Renal cortical epithelial cell (primary cell): Measurements from ENCODE around the genes RAB5IF and GHRH.

- RRBS, result no CpG with 5 or more reads among the region's 25 CpGs
Observed at GRCh38 chr20:36270944-36271945, 34.9 kb upstream of the DLGAP4 start.

DNA sequence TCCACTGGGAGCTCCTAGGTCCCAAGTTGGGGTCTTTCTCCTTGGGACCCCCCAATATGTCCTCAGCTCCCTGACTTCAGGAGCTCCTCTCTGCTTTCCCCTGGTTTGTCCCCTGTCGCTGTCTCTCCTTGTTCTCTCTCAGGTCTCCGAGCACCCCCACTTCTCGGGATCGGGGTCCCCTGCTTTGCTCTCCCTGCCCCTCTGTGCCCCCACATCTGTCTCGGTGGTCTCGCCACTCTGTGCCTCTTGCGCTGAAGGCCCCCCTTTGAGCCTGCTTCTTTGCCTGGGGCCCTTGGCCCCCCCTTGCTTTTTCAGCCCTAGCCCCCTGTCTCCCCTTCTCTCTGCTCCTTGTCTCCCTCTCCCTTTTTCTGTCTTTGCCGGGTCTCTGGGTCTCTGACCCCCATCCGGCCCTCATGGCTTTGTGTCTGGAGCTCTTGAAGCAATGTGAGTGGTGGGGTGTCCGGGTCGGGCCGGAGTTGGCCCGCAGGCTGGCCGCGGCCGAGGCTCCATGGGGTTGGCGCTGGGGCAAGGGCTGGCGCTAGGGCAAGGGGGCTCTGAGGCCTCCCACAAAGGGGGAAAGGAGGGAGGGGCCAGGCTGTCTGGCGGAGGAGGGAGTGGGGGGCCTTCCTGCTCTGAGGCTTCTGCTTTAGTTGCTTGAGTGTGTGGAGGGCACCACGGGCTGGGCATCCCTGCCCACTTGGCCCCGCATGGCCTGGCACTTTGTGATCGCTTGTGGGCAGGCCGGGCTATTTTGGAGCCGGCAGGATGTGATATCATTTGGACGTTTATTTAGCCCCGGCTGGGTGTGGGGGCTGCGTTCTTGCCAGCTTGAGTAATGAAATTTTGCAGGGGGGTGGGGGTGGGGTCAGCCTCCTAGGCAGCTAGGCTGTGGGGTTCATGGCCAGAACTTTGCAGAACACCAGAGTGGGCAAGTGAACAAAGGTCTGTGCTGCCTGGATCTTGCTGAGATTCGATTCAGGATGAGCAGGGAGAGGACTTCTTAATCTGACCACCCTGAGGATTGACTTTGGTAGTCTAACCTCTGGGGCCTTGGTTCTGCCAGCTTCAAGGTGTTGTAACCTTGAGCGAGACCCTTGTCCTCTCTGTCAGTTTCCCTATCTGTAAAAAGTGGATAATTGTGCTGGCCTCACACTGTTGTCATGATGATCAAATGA, 78.8 kb upstream of the MYL9 start:
- RRBS, result 3% methylated on average over 2 of the region's 29 CpGs

GRCh38 chr20:36472822-36473335, 68.4 kb upstream of the MYL9 start:
- RRBS, result no CpG with 5 or more reads among the region's 6 CpGs

GRCh38 chr20:36571512-36572066, 1.8 kb upstream of the TGIF2 start:
- RRBS, result no CpG with 5 or more reads among the region's 12 CpGs

DNA sequence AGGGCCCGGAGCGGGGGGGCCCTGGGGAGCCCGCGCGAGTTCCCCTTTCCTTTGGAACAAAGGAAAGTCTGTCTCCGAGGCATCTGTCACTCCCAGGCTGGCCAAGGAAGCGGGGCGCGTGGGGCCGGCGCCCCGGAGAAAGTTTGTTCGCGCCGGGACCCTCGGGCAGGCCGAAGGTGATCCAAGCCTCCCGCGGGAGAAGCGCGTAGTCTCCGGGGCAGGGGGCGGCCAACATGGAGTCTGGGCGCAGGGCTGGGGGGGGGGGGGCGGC, 724 bp downstream of the TGIF2 start:
- RRBS, result 1% methylated on average over 9 of the region's 25 CpGs

- RRBS, result 2% methylated on average over 21 of the region's 107 CpGs
Observed at GRCh38 chr20:36605344-36606447, at the start of gene RAB5IF. Gene RAB5IF, plus strand, starts transcription at chr20:36605779.

DNA sequence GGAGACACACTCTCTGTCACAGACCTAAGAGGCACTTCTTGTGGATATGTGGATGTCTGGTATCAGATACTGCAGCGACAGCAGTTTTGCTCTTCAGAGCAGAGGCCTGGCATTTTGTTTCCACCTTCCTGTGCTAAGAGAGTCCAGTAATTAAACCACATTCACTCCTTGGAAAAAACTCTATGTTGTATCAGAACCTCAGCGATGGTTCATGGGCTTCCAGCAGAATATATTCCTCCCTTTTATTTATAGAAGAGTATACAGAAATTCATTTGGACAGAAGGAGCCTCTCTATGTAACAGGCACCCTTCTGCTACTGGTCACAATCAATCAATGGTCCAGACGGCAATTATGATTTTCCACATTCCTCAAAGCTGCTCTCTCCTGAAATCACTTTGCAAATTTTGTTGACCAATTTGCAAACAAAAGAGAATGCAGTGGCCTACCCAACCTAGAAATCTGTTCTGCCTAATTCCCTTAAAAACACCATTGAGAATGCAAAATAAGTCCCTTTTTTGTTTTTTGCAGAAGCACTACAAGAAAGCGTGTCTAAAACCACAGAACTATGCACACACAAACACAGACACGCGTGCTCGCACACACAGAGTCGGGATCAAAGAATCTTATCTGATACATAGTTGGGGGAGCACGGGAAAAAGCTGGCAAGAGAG, 6.7 kb upstream of the SLA2 start:
- RRBS, result no CpG with 5 or more reads among the region's 9 CpGs

- RRBS, result no CpG with 5 or more reads among the region's 5 CpGs
Observed at GRCh38 chr20:36819523-36820115, 43.7 kb downstream of the SOGA1 start.

DNA sequence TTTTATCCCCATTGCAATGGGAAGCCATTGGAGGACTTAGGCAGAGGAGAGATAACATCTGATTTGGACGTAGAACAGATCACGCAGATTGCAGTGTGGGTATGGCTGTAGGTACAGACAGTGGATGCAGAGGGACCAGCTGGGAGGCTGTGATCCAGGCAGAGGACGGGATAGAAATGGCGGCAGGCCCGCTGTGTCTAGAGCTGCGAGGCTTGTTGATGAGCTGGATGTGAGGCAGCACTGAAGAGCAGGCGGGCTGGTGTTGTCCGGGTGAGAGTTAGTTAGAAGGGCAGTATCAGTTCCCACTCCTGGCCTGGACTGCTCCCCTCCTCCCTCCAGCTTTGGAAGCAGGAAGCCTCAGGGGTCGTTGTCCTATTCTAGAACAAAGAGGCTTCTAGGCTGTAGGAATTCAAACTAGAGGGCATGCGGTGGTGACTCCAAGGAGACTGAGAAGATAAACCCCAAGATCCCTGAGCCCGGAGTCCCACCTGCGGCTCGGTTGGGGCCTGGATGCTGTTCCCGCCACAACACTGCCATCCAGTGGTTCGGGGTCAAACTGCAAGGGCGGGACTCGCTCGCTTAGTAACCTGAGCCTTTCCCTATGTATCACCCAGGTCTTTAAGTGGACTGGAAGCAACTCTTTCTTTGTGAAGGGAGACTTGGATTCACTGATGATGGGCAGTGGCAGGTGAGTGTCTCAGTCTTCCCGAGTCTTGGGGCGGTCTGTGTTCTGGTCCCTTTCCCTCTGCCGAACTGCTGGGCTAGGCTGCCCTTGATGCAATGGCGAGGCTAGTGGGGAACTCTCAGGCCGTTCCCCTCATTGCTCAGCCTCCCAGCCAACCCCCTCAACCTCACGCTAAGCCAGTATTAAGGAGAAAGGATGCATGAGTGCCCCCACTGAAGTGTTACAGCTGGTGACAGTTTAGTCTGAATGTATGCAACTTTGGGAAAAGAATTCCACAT, 11.2 kb downstream of the TLDC2 start:
- RRBS, result no CpG with 5 or more reads among the region's 24 CpGs

DNA sequence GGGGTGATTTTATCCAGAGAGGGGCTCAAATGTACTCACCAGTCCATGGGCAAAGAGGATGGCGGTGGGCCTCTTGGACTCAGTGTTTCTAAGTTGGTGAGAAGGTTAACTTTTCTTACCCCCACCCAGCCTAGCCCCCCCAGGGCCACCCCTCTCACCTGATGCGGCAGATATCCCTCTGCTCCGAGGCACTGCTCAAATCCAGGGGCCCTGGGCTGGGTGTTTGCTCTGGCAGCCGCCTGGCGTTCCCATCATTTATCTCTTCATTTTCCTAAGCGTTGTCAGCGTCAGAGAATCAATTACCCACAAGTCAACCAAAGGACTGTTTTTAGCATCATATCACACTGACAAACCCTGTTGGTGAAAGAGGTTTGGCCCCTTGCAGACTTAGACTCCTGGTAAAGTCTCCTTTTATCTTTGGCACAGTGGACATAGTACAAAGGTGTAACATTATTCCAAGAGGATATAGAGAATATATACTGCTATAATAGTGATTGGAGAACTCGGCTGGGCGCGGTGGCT, at the start of gene GHRH:
TSS of gene GHRH (minus strand) at position 230 of the 522 bp plus-strand sequence.
- RRBS, result no CpG with 5 or more reads among the region's 10 CpGs

DNA sequence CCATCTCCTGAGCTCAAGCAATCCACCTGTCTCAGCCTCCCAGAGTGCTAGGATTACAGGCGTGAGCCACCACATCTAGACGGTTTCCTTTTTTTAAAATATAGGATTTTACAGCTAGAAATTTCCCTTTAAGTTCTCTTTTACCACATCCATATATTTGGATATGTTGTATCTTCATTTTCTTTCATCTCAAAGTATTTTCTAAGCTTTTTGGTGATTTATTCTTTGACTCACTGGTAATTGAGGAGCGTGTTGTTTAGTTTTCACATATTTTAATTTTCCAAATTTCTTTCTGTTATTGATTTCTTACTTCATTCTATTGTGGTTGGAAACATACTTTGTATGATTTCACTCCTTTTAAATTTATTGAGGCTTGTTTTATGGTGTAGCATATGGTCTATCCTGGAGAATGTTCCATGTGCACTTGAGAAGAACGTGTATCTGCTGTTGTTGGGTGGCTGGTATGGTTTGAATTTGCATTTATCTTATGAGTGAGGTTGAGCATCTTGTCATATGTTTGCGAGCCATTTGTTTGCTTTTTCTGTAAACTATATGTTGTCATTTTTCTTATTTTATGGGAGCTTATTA, 26.4 kb downstream of the SRC start:
- RRBS, result no CpG with 5 or more reads among the region's 5 CpGs

- RRBS, result no CpG with 5 or more reads among the region's 5 CpGs
Observed at GRCh38 chr20:37436854-37437324, 84.2 kb upstream of the NNAT start.

DNA sequence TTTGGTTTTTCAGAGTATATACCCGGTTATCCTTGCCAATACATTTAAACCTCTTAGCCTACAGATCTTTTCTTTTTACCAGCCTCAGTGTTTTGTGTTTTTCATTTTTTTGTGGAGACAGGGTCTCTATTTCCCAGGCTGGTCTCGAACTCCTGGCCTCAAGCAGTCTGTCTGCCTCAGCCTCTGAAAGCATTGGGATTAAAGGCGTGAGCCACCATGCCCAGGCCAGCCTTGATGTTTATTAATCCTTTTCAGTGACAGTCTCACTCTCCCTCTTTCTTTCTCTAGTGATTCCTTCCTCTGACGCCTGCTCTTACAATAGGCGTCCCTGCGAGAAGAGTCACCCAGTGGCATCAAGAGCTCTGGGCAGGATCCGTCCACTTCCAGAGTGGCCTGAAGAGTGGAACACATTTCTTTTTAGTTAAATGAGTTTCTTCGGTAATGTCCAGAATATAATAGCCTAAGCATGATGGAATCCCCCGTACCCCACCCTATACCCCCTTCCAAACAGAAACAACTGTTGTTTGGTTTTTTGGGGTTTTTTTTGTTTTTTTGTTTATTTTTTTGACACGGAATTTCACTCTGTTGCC, 53.0 kb downstream of the RPRD1B start:
- RRBS, result no CpG with 5 or more reads among the region's 10 CpGs

DNA sequence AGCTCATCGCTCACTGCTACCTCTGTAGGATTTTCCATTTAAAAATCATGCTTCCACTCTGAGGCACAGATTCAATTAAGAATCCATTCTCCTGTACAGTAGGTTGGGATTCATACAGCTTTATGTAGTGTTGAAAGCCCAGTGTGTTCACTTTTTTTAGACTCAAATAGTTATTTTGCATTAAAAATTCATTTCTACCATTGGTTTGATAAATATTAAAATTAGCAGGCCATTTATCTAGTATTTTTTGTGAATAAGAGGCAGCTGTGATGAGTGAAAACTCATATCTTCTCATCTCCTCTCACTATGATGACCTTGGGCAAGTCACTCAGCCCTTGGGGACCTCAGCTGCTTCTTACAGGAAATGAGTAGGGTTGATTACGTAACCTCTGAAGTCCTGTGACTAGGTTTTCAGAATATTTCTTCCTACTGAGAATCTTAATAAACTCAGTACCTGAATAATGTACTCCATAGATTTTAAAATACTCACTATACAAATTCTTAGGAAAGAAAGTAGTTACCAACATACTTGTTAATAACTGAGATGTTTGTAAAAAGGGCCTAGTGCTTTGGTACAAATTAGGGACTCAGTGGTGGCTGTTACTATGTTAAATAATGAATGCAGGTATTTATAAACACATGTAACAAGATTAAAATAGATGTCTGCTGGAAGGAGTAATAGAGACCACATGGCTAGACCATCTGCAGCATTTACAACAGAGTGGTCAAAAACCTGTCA, 60.8 kb downstream of the RPRD1B start:
- RRBS, result no CpG with 5 or more reads among the region's 2 CpGs

DNA sequence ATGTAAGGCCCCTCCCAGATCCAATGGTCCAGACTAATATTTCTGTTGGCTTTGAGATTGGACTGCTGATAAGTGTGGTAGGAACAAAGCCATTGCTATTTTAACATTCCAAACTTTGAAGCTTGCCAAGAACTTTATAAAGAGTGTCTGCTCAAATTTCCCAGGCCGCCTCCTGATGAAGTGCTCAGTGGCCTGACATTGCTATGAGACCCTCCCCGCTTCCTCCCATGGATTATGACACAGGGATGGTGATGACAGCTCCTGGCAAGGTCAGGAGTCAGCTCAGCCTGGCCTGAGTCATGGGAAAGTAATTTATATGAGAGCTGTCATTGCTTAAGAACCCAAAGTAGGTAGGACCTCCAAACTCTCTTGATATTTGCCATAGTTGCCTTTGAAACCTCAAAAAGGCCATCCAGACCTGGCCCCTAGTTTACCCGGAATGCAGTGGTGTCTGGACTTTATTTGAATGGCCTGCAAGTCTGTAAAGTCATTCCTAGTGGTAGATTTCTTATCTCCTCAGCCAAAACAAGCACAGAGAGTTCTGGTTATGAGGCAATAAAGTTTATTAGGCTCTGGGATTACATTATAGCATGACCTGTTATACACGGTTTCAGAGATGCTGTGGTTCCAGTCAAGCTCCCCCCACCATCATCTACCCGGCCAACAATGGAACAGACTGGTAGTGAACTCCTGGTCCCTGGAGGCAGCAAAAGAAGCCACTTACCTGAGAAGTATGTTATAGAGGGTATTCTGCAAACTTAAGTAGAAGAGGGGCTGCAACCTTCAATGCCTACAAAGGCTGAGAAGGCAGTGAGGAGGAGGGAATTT, 55.1 kb downstream of the TGM2 start:
- RRBS, result no CpG with 5 or more reads among the region's 5 CpGs

GRCh38 chr20:38136588-38136988, 28.5 kb downstream of the TGM2 start:
- RRBS, result no CpG with 5 or more reads among the region's 6 CpGs

DNA sequence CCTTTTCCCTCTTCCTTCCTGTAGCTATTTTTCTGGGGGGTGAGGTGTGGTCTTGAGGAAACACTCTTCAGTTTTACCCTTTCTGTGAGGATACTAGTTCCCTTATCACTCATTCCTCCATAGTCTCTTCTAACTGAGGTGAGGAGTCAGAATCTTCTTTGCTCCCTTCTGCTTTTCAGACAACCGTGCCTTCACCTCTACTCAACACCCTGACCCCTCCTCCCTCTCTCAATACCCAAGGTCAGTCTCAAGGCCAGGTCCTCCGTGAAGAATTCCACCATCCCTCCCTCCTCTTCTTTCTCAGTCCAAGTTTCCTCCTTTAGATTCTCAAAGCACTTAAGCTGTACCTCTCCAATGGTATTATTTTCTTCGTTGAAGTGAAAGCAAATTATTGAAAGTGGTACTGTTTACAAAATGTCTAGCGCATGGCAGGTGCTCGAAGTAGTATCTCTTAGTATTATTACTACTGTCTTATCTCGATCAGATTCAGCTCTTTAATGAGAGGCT, 768 bp upstream of the RALGAPB start:
- RRBS, result no CpG with 5 or more reads among the region's 6 CpGs

DNA sequence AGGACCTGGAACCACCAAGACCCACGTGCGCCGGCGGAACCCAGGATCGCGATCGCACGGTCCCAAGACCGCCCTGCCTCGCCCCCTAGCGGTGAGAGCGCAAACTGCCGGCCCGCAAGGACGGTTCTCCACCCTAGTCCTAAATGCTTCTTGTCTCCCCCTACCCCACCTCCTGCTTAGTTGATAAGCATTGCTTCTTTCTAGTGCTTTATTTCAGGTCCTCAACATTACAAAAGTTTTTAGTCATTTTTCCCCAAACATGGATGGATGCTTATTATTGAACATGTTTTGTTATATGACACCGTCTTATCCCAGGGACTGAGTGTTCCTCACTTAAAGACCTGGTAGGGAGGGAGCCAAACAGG, 7.3 kb downstream of the SLC32A1 start:
- RRBS, result under 1% methylated on average over 10 of the region's 16 CpGs

DNA sequence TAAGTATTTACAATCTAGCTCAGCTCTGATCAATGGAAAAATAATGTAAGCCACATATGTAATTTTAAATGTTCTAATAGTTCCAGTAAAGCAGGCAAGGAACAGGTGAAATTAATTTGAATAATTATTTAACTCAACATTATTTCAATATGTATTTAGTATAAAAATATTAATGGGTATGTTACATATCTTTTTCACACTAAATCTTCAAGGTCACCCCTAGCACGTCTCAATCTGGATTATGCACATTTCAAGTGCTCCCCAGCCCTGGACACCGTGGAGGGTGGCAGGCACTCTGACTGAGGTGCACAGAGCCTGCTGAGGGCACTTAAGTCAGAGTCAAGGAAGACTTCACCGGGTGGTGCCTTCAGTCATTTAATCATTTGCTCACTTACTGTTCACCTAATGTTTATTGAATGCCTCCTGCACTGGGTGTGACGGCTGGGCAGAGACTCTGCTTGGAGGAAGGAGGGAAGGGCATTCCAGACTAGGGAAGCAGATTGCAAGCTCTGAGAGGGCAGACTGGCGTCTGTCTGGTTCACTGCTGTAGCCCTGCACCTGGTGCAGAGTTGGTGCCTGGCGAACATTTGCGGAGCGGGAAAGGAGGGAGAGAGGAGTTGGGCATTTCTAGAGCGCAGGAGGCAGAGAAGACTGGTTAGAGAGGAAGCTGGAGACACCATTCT, 54.3 kb upstream of the FAM83D start:
- RRBS, result no CpG with 5 or more reads among the region's 9 CpGs

DNA sequence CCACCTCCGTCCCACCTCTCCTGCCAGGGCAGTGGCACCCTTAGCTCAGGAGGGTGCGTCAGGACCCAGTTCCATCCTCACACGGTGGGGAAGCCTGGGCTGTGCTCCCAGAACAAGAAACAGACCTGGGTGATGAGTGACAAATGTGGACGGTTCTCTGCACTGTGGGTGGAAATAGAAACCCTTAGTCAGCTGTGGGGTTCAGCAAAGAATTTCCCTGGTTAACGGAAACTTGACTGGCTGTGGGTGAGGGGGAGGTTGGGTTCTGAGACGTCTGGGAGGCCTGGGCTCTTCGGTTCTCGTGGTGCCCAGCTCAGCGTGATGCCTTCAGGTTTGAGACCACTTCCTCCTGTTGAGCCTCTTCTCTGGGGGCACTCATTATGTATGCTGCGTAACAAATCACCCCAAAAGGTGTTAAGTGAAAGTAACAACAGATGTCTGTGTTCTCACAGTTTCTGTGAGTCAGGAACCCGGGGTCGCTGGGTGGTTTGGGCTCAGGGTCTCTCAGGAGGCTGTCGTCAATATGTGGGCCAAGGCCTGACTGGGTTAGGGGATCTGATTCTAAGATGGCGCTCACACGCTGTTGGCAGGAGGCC, 53.1 kb upstream of the FAM83D start:
- RRBS, result no CpG with 5 or more reads among the region's 15 CpGs